ENCODE results near the genes MYO5B, MAPK4, ELAC1, DCC and MBD2.

DNA sequence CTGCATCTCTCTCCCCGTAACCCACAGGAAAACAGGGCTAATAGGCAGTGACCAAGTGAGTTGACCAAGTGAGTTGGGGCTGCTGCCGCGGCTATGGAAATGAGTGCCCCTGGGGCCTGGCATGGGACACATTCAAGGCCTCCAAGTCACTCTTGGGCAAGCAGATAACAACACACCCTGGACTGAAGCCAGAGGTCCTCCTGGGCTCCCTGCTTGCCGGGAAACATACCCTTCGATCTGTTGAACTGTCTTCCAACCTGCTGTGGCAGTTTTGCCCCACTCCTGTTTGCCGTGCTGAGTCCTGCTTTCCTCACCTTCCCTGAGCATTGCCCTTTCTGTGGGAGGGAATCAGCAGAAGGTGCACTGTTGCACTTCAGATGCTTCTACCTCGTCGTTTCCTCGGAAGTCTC lies 89.2 kb downstream of the LIPG start:
- PRO-cap, result no peak

DNA sequence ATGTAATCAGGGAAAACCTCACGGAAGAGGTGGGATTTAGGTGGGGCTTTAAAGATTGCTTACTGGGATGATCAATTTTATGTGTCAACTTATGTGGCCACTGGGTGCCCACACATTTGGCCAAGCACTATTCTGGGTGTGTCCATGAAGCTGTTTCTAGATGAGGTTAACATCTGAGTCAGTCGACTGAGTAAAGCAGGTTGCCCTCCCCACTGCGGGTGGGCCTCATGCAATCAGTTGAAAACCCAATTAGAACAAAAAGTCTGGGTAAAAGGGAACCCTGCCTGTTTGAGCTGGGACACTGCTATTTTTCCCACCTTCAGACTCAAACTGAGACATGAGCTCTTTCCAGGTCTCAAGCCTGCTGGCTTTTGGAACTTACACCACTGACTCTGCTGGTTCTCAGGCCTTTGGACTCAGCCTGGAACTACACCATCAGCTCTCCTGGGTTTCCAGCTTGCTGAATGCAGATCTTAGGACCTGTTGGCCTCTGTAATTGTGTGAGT lies 67.3 kb downstream of the MYO5B start:
- PRO-cap, result no peak

GRCh38 chr18:50194506-50195656 lies at the start of gene MYO5B:
TSS of gene MYO5B (minus strand) at chr18:50195147.
- PRO-cap, result no peak

DNA sequence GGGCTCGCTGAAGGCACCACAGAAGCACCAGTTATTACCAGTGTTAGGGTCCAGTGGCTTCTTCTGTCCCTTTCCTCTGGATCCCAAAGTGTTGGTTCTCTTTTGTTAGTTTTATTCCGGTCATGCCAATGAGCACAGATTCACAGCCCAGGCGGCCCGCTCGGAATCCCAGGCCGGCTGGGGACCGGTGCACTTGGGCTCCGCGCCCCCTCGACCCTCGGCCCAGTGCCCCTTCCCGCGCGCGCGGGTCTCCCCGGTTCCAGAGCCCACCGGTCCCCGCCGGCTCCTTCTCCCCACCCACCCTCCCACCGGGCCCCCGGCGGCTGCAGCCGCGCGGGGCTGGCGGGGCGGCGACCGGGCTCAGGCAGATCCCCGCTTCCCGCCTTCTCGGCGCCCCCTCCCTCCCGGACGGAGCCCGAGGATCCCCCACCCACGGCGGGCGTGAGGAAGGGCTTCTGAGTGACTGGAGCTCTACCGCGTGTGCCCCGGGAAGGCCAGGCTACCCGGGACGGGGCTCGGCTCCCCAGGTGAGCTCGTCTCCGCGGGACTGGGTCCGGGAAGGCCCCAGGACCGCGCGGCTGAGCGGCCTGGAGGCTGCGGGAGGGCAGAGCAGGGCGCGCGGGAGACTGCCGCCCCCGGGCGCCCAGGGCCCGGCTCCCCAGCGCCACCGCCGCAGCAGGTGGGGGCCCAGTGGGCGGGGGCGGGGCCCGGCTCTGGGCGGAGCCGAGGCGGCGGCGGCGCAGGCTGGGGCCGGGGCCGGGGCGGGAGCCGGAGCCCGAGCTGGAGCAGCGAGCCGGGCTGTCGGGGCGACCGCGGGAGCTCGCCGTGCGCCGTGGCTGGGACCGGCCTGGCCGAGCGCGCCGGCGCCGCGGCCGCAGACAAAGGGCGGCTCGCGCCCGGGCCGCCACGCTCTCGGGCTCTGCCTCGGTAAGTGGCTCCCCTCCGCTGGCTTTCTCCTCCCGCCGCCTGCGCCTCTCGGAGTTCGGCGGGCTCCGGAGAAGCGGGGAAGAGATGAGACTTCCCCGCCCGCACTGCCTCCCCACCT lies at the start of gene MAPK4:
TSS of gene MAPK4 (plus strand) at position 771 of the 1,045 bp plus-strand sequence.
- PRO-cap, result no peak

GRCh38 chr18:50674242-50674789 lies 114.4 kb downstream of the MAPK4 start:
- PRO-cap, result no peak

DNA sequence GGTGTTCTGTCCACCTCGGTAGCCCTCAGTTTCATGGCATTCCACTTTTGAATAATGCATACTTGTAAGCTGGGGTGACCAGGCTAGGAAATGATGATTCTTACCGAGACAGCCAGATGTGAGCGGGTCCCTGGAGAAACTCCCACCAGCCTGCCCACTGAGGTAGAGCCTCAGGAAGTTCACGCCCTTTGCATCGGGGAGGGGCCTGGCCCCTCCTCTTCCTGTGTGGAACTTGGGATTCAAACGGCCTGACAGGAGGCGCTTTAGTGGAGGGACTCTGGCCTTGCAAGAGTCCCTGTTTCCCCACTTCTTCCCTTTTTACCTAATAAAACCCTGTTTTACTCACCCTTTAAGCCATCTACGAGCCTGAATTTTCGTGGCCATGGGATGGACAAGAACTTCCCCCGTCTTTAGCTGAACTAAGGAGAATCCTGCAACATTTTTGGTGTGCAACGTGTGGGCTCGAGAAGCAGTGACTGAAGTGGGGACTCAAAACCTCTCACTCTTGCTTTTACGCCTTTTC lies 44.6 kb downstream of the MRO start:
- PRO-cap, result no peak

- PRO-cap, result no peak
These were observed 23.3 kb downstream of the MRO start for GRCh38 chr18:50796593-50796880.

- PRO-cap, result bidirectional peak, plus-strand start at chr18:50968048, minus-strand start at chr18:50967914; bidirectional peak, plus-strand start at chr18:50968472, minus-strand start at chr18:50968429; bidirectional peak, plus-strand start at chr18:50968604, minus-strand start at chr18:50968670
These were observed at the start of gene ELAC1 for GRCh38 chr18:50967669-50968831. TSS of gene ELAC1 (plus strand) at chr18:50968040.

GRCh38 chr18:51030389-51031470 lies 717 bp downstream of the SMAD4 start:
- PRO-cap, result bidirectional peak, plus-strand start at chr18:51030710, minus-strand start at chr18:51030636; bidirectional peak, plus-strand start at chr18:51031114, minus-strand start at chr18:51031098; unidirectional peak, minus-strand start at chr18:51031191

GRCh38 chr18:51083078-51083777 lies 53.2 kb downstream of the SMAD4 start:
- PRO-cap, result no peak

DNA sequence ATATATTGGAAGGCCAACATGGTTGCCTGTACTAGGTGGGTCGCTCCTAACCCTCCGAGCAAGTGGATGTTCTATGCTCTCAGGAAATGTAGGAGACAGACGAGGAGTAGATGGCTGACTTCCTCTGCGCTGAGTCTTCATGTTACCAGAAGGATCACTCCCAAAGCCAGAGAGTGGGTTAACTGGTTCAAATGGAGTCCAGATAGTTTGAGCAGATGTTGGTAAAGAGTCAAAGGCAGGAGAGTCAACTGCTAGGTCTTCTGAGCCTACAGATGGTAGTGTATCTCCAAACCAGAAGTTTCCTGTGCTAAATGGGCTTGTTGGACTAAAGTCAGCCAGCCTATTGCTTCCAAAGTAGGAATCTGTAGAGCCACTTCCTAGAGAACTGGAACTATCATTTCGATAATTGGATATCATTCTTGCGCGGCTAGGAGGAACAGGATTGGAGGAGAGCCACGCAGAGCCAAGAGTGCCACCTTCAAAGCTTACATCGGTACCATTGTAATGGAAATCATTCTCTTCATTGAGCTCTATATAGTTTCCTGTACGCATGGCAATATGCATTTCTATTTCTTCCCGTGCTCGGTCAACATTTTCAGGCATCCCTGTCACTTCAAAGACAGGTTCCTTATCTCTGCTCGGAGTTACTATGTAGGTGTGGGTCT lies 20.7 kb downstream of the MEX3C start:
- PRO-cap, result no peak

DNA sequence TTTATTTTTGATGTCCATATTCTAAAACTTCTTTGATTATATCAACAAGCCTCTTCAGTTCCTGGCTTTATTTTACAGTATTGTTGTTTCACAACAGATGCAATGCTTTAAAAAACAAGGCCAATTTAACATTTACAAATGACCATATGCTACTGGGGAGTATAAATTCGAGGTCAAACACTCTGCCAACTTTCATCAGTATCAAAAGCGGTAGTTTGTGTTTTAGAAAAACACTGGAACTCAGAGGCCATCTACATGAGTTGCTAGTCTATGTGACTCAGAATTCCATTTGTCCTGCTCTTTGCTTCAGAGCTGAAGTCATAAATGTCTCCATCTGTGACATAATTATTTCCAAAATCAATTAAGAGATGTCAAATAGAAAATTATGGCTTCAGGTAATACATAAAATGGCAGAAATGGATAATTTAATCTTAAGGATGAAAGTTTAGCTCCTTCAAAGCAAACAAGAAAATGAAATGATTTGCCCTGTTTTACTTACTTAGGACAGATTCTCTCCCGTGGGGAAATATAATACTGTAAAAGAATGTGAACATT lies 3.8 kb downstream of the MEX3C start:
- PRO-cap, result no peak

DNA sequence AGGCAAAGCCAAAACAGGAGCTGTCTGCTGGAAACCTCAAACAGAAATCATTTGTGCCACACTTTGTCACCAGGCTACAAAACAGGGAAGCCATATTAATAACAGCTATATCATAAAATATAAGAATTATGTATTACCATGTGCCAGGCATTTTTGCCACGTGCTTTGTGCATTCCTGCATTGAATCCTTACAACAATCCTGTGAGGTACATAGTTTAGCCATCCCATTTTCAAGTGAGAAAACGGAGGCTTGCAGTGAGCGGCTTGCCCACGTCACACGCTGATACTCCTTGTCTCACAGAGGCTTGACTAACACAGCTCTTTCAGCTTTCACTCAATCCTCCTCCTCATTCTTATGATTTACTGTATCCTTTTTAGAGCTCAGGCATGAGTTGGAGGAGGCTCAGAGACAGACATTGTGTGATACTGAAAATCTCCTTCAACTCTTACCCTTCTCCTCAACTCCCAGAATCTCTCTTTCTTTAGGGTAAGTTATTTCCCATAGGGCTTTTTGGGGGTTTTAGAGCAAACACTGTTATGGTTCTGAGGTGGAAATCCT lies 148.5 kb upstream of the MEX3C start:
- PRO-cap, result no peak

- PRO-cap, result no peak
These were observed 379.4 kb upstream of the MEX3C start for GRCh38 chr18:51576953-51577293.

GRCh38 chr18:51907815-51908404 lies 432.1 kb upstream of the DCC start:
- PRO-cap, result no peak

DNA sequence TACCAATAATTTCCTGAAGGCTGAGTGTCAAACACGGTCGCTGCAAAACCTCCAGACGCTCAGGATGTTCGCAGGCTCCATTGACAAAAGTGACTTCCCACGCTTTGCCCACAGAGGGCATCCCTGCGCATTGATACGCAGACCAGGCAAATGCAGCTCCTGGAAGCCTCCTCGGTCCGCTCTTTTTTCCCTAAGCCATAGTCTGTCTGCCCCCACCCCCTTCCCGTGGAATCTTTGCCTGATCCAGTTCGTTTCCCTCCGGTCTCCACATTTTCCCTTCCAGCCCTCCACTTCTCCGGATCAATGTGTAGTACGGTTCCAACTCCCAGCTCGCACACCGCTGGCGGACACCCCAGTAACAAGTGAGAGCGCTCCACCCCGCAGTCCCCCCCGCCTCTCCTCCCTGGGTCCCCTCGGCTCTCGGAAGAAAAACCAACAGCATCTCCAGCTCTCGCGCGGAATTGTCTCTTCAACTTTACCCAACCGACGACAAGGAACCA lies at the start of gene DCC:
TSS of gene DCC (plus strand) at position 333 of the 500 bp plus-strand sequence.
- PRO-cap, result no peak

DNA sequence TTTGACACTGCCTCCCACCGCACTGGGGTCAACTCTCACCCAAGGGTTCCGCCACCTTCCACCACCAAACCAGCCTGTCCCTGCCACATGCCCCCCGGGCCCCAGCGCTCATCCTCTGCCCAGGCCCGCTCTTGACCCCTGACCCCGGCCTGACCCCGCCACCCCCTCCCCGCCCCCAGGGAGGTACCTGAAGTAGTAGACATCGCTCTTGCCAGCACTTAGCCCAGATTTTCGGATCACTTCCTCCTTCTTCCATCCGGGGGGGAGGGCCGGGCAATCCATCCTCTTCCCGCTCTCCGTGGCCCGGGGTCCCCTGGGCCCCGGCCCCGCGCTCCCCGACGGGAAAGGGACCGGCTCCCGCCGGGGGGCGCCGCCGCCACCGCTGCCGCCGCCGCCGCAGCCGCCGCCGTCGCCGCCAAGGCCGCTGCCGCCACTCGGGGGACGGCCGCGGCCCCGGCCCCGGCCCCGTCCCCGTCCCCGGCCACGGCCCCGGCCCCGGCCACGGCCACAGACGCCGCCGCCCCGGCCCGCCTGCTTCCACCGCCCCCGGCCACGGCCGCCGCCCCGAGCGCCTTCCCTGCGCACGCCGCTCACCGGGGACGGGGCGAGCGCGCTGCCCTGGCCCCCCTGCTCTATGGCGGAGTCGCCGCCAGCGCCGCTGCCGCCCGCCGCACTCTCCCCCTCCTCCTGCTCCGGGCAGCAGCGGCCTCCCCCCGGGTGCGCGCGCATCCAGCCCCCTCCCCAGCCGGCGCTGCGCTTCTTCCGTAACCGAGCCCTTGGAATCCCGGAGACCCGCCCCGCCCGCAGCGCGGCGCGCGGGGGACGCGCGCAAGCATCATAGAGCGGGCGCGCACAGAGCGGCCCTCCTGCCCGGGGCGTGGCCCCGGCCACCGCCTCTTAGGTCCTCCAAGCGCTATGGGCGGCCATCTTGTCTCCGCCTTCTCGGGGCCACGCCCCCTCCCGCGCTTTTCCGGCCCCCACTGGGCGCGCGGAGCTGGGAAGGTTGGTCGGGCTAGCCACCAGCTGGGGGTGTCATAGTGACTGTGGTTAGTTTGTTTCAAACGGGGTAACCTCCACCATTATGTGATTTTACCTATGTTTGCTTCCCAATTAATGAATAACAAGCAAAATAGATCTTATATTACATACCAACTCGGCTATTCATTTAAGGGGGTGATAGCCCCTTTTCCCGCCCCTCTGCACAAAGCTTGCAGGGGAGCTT lies at the start of gene MBD2:
TSS of gene MBD2 (minus strand) at position 839 of the 1,222 bp plus-strand sequence.
- PRO-cap, result bidirectional peak, plus-strand start at position 198 of the sequence, minus-strand start outside the sequence; unidirectional peak, minus-strand start at position 689 of the sequence; unidirectional peak, minus-strand start at position 933 of the sequence

- PRO-cap, result no peak
These were observed 24.4 kb downstream of the POLI start for GRCh38 chr18:54293693-54294170.

- PRO-cap, result no peak
These were observed 59.6 kb upstream of the DYNAP start for GRCh38 chr18:54531283-54532056.

DNA sequence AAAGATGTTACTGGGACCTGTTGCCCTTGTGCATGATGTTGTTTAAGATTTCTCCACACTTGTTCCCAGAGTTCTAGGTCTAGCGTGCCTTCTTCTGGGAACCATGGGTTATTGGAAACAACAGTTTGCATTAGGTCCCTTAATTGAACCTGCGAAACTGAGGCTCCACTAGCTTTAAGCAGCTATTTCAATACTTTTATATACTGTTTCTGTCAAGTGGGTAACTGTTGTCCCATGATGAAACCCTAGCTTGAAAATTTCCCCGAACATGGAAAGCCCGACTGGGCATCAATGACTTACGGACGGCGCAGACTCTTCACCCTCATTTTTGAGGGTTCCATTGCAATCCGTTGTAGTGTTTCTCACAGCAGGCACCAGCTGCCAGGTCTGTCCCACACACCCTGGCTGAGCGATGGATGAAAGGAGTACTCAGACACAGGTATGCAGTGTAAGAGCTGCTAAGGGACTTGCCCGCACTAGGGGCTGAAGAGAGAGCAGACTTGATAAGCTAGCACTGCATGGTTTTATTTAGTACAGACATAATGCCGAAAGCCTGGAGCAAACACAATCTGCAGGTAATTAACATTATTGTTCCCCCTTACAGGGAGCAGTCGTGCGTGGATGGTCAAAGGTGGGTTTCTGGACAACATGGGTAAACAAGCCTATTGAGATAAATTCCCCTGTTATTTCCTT lies 15.7 kb downstream of the DYNAP start:
- PRO-cap, result no peak

All from natural killer cell (primary cell).